Bile duct (tissue), 1 donor: Measurements from ENCODE around the genes EGLN2, CYP2S1 and CEACAM21.

- PRO-cap, result bidirectional peak, plus-strand start at chr19:40799196, minus-strand start at chr19:40798764
Observed at GRCh38 chr19:40798480-40799347, at the start of gene EGLN2. EGLN2 (plus strand) TSS chr19:40799191.

- PRO-cap, result no peak
Observed at GRCh38 chr19:40800677-40801268, 1.8 kb downstream of the EGLN2 start.

DNA sequence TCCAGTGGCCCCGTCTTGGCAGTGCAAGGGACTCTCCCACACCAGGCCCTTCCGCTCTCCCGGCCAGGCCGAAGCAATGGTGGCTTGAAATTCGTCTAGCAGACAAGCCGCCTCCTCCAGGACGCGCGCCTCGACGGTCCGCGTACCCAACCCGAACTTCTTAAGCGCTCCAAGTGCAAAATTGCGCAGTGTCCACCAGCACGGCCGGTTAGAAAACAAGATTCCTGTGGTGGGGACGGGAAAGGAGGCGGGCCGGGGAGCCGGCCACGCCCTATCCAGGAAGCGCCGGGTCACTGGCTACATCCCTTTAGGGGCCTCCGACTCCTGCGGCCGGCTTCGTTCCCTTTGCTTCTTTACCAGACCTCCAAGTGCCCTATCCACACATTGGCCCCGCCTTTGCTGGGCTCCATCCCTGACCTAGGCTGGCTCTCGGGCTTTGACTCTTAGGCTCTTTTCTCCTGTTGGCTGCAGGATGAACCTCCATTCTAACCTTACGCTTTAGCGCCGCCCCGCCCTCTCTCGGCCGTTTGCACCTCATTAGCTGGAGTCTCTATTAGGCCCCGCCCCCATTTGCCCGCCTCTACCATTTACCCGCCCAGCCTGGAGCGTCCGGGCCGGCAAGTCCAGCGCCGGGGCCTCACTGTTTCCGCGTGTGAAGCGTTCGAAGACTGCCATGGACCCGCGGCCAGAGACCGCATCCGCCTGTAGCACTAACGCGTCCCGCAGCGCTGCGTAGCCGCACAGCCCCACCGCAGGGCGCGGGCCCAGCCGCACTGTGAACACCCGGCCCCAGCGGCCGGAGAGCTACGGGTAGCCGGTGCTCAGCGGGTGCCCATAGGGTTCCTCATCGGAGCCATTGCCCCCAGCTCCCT lies 11.8 kb downstream of the EGLN2 start:
- PRO-cap, result bidirectional peak, plus-strand start at position 300 of the sequence, minus-strand start at position 162 of the sequence; unidirectional peak, plus-strand start at position 688 of the sequence

DNA sequence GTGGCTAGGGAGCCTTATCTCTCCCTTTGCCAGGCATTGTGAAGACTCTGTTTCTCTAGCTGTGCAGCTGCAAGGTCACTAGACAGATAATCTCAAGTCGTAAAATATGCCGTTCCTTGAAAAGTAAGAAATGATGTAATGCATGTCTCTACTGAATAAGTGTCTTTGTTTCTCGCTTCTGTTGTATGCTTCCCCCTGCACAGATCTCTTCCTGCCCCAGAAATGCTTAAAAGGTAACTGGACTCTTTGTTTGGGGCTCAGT lies 16.5 kb downstream of the CYP2A6 start:
- PRO-cap, result no peak

GRCh38 chr19:40843410-40844282 lies 6.6 kb downstream of the CYP2A6 start:
- PRO-cap, result no peak

DNA sequence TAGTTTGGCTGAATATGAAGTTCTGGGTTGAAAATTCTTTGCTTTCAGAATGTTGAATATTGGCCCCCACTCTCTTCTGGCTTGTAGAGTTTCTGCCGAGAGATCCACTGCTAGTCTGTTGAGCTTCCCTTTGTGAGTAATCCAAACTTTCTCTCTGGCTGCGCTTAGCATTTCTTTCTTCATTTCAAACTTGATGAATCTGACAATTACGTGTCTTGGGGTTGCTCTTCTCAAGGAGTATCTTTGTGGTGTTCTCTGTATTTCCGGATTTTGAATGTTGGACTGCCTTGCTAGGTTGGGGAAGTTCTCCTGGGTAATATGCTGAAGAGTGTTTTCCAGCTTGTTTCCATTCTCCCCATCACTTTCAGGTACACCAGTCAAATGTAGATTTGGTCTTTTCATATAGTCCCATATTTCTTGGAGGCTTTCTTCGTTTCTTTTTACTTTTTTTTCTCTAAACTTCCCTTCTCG lies 21.3 kb upstream of the CYP2B6 start:
- PRO-cap, result no peak

DNA sequence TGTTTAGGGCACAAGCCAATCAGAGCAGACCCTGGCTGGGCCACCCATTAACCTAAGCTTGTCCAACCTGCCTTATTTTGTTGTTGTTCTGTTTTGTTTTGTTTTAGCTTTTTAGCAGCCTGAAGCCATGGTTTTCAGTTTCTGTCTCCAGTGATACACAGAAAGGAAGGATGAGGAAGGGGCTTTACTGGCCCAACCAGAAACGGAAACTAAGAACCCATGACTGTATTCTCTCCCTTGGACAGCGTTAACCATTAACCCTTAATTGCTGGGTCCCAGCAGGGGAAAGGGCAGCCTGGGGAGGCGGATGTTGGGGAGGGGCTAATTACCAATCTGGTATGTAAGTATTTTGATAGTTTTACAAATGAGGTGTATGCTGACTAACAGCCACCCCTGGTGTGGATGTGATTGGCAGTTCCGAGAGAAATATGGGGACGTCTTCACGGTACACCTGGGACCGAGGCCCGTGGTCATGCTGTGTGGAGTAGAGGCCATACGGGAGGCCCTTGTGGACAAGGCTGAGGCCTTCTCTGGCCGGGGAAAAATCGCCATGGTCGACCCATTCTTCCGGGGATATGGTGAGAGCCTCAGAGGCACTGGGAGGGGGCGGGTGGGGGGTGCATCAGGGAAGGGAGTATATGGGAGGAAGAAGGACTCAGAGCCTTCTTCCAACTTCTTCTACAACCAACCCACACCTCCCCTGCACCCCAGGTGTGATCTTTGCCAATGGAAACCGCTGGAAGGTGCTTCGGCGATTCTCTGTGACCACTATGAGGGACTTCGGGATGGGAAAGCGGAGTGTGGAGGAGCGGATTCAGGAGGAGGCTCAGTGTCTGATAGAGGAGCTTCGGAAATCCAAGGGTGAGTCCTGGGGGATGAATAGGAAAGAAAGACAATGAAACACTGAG lies 12.8 kb downstream of the CYP2B6 start:
- PRO-cap, result no peak

DNA sequence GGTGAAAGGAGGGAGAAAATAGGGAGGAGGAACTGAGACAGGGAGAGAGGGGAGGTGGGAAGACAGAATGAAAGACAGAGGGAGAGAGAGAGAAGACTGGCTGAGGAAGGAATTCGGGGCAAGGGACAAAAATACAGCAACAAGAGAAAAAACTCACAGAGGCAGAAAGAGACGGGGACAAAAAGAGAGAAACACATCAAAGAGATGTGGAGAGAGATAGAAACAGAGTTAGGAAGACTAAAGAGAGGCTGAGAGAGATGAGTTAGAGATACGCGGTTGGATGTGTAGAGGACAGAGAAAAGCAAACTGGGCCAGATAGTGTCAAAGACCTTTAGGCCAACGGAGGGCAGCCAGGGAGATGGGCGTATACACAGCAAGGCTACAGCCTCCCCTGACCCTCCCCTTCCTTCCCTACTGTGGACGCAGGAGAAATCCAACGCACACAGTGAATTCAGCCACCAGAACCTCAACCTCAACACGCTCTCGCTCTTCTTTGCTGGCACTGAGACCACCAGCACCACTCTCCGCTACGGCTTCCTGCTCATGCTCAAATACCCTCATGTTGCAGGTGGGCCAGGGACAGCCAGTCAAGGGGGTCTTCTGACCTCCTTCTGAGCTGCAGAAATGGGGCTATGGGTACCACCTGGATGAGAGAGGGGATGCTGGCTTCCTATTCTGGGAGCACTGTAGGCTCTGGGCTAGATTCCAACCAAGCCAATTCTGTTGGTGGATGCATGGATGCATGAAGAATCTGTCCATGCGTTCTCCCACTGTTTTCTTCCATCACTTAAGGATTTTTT lies 18.7 kb downstream of the CYP2B6 start:
- PRO-cap, result no peak

DNA sequence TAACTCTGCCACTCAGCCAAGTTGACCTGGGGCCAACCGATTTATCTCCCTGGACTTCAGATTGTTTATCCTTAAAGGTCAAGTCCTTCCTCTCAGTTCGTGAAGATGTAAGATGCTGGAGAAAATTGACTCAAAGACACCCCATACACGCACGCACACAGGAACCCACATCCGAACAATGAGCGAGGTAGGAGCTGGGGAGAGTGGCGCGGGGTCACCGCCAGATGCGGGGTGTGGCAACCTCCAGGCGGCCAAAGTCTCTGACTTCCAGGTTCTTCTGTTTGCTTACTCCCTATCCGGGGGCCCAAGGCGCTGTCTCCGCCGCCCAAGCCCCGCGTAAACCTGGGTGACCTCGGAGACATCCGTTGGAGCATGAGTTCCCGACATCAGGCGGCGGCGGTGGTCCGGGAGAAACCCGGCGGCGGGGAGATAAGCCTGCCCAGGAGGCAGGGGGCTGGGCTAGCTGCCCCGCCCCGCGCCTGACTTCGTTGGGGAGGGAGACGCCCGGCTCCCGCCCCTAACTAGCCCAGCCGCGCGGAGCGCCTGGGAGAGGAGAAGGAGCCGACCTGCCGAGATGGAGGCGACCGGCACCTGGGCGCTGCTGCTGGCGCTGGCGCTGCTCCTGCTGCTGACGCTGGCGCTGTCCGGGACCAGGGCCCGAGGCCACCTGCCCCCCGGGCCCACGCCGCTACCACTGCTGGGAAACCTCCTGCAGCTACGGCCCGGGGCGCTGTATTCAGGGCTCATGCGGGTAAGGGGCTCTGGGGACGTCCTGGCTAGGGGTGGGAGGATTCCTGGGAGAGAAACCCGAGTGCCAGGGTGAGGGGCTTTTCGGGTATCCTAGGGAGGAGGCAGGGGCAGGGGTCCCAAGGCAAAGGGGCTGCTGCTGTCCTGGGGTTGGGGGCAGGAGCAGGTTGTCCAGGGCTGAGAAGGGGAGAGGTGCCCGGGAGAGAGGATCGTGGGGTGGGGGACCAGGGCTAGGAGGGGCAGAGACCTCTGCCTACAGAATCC lies at the start of gene CYP2S1:
CYP2S1 (plus strand) TSS at position 529 of the 1,011 bp plus-strand sequence.
- PRO-cap, result unidirectional peak, plus-strand start at position 529 of the sequence

DNA sequence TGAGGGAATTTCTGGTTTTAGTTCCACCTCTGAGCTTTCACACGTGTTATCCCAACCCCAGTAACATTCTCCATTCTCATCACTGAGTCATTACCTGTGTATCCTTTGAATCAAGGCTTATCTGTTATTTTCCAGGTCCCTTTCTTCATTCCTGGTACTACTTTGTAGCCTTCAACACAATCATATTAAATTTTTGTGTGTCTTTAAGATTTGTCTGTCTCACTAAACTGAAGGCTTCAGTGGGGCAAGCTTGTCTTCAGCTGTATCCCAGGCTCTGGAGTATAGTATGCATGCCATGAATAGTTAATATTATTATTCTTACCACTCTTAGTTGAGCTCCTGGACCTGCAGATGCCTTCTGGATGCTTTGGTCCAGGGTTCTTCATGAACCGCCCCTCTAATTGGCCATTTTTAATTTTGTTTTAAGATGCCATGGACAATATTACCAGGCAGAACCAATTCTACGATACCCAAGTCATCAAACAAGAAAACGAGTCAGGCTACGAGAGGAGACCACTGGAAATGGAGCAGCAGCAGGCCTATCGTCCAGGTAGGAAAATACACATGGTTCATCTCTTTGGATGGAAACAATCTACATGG lies 3.7 kb downstream of the HNRNPUL1 start:
- PRO-cap, result no peak

- PRO-cap, result no peak
Observed at GRCh38 chr19:41344403-41345224, 9.1 kb downstream of the TGFB1 start.

DNA sequence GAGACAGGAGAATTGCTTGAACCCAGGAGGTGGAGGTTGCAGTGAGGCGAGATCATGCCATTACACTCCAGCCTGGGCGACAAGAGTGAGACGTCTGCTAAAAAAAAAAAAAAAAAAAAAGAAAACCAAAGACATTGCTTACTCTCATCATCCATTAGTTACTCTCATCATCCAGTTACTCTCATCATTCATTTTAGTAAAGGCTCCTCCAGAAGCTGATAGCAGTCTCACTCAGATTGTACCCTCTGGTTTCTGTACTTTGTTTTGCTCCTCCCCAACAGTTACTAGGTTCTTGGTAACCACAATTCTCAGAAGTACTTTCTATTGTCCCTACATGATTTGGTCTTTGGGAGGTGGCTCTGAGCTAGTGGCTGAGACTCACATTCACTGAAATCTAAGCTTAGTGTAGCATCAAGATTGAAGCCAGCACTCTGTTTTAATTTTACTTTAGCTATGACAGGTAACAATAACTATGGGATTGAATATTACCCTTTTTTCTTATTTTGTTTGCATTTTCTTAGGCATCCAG lies 14.3 kb downstream of the ERICH4 start:
- PRO-cap, result no peak

GRCh38 chr19:41478468-41478771 lies 35.5 kb downstream of the ERICH4 start:
- PRO-cap, result no peak

- PRO-cap, result unidirectional peak, plus-strand start at chr19:41576166
Observed at GRCh38 chr19:41575846-41576289, at the start of gene CEACAM21. CEACAM21 (plus strand) TSS chr19:41576166.

- PRO-cap, result no peak
Observed at GRCh38 chr19:41746428-41747126, 8.8 kb upstream of the CEACAM6 start.

GRCh38 chr19:41752347-41753085 lies 2.8 kb upstream of the CEACAM6 start:
- PRO-cap, result no peak

DNA sequence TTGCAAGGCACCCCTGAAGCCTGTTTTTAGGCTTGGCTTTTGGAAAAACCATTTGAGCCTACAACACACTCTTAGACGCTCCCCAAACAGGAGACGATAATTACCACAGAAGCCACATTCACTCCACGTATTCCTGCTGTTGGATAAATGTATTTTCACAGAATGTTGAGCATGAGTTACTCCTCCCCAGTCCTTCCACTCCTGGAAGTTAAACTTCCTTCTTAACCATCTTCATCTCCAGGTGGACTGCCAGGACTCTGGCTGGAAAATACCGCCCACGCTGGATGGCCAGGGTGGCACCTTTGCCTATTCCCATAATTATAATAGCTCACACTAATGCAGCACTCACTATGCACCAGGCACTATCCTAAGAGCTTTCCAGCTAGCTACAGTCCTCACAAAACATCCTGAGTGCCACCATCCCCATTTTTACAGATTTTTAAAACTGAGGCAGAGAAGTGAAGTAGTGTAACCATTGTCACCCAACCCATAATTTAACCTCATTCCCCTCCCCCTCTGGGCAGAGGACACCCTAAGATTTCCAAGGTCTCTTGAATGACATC lies 18.3 kb downstream of the CEACAM6 start:
- PRO-cap, result no peak

DNA sequence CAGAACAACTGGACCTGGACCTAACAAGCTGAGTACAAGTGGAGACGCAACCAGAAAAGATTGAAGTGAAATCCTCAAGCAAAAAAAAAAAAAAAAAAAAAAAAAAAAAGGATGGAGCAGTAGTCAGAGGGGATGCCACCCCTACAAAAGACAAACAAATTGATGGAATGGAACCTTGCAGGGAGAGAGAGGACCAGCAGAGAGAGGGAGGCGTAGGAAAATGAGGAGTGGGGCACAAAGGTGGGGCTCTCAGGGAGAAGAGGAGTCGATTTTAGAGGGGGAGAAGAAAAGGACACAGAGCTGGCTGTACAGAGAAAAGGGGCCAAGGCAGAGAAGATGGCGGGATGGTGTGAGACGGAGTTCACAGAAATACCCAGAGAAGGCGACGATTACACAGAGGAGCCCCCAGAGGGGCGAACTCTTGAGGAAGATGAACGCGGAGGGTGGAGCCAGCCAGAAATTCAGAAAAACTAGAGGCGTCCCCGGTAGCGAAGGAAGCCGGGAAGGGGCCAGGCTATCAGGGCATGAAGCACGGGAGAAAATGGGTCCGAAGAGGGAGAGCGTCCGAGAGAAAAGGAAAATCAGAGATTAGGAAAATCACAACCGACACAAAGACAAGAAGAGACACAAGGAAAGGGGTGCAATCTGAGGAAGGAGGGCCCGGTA lies 523 bp downstream of the LYPD4 start:
- PRO-cap, result no peak

- PRO-cap, result no peak
Observed at GRCh38 chr19:41887775-41888559, 5.0 kb downstream of the ARHGEF1 start.

GRCh38 chr19:41902649-41903071 lies 19.7 kb downstream of the ARHGEF1 start:
- PRO-cap, result no peak